ENCODE results near the gene TRAF3.

DNA sequence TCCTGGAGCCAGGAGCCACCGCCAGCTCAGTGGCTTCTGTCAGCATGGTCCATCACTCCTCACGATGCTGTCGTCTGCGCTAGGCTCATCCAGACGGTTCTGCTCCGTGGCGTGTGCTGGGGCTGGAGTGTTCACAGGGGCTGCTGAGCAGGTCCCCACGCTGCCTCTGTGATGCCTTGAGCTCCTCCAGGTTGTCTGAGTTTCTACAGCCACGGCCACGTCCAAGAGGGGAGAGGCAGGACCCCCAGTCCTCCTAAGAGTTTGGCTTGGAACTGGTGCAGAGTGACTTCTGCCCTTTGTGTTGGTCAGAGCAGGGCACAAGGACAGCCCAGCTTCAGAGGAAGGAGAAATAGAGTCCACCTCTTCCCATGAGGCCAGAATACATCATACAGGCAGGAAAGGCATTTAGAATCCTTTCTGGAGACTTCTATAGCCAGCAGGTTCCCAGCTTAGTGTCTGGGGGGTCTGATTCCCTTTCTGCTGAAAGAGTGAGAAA lies 76.9 kb upstream of the DYNC1H1 start:
- PRO-cap = no peak
- RAMPAGE, long total RNA, 3 experiments = no peak in any of the 3 experiments

DNA sequence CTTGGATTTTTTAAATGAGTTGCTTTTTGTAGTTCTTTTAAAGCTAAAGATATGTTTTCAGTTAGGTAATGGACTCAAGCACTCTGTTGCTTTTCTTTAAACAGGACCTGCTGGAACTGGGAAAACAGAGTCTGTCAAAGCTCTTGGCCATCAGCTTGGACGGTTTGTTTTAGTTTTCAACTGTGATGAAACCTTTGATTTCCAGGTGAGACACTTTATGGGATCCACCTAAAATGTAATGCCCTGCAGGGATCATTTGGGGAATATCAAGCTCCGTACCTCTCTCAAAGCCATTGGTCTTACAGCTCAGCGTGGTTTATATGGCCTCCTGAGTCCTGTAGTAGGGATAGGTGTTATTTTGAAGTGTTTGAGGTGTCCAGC lies 42.5 kb downstream of the DYNC1H1 start:
- PRO-cap = no peak
- RAMPAGE, long total RNA, 3 experiments = no peak in any of the 3 experiments

GRCh38 chr14:102042324-102042795 lies 44.5 kb downstream of the HSP90AA1 start:
- PRO-cap = no peak
- RAMPAGE, long total RNA, 3 experiments = no peak in any of the 3 experiments

DNA sequence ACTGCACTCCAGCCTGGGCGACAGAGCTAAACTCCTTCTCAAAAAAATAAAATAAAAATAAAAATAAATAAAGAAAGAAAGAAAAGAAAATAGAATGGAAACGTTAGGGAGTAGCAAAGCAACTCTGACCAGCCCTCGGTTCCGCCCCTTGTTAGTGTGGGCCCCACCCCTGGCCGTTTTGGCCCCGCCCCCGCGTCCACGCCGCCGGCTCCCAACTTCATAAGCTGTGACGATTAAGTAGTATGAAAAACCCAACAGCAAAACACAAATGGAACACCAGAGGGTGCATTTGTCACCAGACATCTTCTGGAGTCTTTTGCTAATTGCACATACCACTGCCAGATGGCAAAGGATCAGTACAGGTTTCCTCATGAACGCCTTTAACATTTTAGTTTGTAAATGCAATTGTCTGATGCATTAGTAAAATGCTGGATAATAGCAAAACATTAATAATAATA lies 23.8 kb downstream of the HSP90AA1 start:
- PRO-cap = no peak
- RAMPAGE, long total RNA, 3 experiments = no peak in any of the 3 experiments

- PRO-cap = no peak
- RAMPAGE, long total RNA, 3 experiments = no peak in any of the 3 experiments
These were observed 6.3 kb downstream of the HSP90AA1 start for GRCh38 chr14:102080112-102081463.

DNA sequence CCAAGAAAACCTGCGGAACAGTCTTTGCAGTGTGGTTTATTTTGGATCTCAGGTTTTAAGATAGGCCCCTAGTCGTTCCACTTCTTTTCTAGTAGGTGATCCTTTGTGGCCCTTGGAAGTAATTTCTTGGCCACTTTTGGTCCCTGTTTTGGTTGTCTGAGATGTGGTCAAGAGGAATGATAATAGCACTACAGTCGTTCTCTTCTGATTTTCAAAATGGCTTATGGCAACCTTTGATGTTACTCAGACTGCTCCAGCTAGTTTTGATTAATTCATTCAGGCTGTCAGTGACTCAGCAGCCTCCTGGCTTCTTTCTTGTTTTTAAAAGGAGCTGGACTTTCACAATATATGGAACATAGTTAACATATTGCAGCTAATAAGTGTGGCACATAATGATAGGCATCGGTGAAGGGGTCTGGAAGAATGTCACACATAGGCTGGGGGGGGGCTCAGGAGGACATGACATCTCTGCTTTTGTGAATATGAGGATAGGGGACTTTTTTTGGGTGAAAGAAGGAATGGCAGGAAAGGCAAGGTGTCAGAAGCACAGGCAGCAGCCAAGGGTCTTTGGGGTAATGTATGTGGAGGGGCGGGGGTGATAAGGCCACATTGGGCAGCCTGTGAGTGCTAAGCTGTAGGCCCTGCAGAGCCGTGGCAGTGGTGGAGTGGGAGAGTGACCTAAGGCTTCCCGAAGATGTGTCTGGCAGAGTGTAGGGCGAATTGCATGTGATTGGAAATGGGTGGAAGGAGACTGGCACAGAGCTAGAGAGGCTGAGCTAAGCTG lies 47.5 kb downstream of the WDR20 start:
- PRO-cap = no peak
- RAMPAGE, long total RNA, 3 experiments = no peak in any of the 3 experiments

GRCh38 chr14:102235113-102235852 lies 69.7 kb downstream of the MOK start:
- PRO-cap = no peak
- RAMPAGE, long total RNA, 3 experiments = no peak in any of the 3 experiments

GRCh38 chr14:102316689-102317767 lies 2.5 kb upstream of the ZNF839 start:
- PRO-cap = bidirectional peak, plus-strand start at chr14:102317505, minus-strand start at chr14:102317362
- RAMPAGE, long total RNA, 3 experiments = no peak in any of the 3 experiments

- PRO-cap = bidirectional peak, plus-strand start at chr14:102409087, minus-strand start at chr14:102408937
- RAMPAGE, long total RNA, 3 experiments = no peak in any of the 3 experiments
These were observed 45.9 kb downstream of the TECPR2 start for GRCh38 chr14:102408260-102409353.

- PRO-cap = bidirectional peak, plus-strand start at chr14:102498154, minus-strand start at chr14:102498066
- RAMPAGE, long total RNA, 3 experiments = no peak in any of the 3 experiments
These were observed 11.7 kb downstream of the ANKRD9 start for GRCh38 chr14:102497896-102498238.

DNA sequence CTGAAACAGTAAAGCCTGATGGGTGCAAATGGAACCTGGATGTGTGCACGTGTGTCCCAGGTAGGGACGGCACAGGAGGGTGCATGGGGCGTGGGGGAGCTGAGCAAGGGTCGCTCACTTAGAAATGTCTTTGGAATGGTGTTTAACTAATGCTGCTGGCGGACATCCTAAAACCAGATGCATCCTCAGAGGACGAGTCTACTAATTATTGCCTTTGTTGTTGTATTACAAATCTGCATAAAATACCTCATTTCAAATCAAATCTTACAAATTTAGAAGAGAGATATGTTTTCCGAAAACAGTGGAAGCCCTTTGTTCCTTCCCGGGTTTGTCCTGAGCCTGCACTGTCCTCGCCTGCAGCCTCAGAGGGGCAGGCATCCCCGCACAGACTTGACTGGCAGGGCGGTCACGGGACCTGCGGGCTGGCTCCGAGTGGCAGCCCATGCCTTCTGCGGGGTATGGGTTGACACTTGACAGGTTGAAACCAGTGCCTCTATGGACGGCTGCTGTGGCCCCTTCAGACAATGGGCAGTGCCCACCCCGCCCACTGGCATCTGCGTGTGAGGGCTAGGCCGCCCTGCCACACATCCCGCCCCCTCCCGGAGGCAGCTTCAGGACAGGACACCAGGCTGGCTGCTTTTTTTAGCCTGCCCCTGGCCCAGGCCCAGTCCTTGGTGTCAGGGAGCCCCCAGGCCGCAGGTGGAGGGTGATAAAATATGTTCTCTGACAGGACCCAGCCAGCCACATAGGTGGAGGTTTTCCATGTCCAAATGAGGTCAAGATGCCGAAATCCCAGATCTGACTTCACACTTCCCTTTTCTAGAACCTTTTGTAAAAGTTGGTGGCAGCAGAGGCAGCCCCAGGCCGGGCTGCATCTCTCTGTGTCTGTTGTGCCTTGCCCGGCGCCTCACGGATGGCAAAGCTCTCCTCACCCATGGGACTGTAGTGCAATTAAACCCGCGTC lies 10.2 kb downstream of the ANKRD9 start:
- PRO-cap = bidirectional peak, plus-strand start at position 604 of the sequence, minus-strand start at position 392 of the sequence
- RAMPAGE, long total RNA, 3 experiments = no peak in any of the 3 experiments

DNA sequence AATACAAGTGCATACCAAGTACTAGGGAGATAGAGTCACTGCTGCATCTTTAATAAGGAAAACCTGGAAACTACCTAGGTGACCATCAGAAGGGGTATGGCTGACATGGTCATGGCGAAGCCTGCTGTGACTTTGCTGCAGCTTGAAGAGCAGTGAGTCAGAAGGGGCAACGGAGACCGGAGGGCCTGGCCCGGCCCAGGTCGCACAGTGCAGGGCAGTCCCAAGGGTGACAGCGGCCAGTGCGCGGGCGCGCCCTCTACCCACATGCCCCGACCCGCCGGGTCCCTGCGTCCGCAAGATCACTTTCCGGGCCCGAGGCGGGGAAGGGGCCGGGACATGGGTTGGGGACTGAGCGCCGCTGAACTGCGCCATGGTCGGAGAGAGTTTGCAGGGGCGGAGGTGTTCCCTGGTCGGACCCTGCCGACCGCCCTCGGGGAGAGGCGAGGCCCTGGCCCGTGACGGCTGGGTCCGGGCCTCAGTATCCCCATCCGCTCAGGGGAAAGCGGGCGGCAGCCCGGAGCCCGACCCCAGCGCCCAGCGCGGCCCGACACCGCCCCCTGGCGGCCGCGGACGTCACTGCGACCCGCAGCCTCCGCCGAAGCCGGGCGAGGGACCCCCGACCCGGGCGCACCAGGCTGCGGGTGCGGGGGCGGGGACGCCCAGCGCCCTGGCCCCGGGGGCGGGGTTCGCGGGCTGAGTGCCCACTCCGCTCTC lies 7.0 kb upstream of the ANKRD9 start:
- PRO-cap = no peak
- RAMPAGE, long total RNA, 3 experiments = no peak in any of the 3 experiments

DNA sequence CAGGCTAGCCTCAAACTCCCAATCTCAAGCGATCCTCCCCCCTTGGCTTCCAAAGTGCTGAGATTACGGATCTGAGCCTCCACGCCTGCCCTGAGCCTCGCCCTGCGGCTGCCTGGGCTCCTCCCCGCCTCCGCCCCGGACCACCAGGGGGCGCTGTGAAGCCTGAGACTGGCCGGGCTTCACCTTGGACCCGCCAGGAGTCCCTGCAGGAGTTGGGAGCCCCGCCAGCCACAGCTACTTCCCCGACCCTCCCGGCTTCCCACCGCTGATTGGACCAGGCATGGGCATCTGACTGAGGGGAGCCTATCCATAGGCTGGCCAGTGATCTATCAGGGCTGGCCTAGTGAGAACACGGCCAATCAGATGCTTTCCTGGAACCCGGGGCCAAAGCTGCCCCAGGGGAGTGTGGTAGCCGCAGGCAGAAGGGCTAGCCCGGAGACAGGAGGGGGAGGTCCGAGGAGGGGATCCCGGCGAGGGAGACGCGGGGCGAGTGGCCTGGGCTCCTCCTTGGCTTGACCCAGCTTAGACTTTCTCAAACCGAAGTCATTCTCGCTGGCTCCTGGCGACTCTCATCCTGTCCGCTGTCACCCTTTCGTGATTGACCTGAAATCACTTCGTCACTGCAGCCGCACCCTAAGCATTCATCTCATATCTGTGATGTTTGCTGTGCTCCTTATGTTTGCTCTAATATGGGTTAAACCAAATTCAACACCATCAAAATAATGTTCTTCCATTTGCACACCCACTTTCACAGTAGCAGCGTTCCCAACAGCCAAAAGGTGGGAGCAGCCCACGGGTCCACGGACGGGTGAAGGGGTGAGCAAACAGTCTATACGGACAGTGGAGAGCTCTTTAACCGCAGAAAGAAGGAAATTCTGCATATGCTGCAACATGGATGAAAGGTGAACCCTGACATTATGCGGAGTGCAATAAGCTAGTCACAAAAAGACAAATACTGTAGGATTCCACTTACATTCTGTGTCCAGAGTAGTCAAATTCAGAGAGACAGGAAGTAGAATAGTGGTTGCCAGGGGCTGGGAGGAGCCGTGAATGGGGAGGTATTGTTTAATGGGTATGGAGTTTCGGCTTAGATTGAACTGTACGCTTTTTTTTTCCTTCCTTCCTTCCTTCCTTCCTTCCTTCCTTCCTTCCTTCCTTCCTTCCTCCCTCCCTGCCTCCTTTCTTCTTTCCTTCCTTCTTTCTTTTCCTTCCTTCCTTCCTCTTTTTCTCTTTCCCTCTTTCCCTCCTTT lies 15.4 kb upstream of the ANKRD9 start:
- PRO-cap = bidirectional peak, plus-strand start at position 376 of the sequence, minus-strand start at position 157 of the sequence
- RAMPAGE, long total RNA, 3 experiments = no peak in any of the 3 experiments

DNA sequence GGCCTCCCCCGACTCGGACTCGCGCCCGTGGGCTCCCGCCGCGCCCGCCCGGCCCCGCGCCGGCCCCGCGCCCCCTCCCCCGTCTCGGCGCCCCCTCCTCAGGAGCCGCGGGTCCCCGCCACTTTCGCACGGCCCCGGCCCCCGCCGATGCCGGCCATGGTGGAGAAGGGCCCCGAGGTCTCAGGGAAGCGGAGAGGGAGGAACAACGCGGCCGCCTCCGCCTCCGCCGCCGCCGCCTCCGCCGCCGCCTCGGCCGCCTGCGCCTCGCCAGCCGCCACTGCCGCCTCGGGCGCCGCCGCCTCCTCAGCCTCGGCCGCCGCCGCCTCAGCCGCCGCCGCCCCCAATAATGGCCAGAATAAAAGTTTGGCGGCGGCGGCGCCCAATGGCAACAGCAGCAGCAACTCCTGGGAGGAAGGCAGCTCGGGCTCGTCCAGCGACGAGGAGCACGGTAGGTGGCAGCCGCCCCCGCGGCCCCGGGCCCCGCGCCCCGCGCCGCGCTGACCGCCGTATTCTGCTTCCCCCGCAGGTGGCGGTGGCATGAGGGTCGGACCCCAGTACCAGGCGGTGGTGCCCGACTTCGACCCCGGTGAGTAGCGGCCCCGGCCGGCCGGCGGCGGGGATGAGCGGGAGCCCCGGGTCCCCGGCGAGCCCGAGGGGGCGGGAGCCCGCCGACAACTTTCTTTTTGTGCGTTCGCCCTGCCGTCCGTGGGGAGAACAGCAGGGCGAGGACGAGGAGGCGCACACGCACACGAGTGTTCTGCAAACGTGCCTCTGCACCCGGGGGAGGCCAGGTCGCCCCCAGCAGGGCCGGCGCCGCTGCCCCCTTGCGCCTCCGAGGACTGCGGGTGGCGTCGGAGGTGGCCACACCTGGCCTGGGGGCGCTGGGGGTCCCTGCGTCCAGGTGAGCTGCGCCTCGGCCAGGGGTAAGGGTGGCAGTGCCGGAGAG lies 564 bp downstream of the RCOR1 start:
- PRO-cap = no peak
- RAMPAGE, long total RNA, 3 experiments = no peak in any of the 3 experiments

GRCh38 chr14:102630095-102631173 lies 38.0 kb downstream of the RCOR1 start:
- PRO-cap = no peak
- RAMPAGE, long total RNA, 3 experiments = no peak in any of the 3 experiments

DNA sequence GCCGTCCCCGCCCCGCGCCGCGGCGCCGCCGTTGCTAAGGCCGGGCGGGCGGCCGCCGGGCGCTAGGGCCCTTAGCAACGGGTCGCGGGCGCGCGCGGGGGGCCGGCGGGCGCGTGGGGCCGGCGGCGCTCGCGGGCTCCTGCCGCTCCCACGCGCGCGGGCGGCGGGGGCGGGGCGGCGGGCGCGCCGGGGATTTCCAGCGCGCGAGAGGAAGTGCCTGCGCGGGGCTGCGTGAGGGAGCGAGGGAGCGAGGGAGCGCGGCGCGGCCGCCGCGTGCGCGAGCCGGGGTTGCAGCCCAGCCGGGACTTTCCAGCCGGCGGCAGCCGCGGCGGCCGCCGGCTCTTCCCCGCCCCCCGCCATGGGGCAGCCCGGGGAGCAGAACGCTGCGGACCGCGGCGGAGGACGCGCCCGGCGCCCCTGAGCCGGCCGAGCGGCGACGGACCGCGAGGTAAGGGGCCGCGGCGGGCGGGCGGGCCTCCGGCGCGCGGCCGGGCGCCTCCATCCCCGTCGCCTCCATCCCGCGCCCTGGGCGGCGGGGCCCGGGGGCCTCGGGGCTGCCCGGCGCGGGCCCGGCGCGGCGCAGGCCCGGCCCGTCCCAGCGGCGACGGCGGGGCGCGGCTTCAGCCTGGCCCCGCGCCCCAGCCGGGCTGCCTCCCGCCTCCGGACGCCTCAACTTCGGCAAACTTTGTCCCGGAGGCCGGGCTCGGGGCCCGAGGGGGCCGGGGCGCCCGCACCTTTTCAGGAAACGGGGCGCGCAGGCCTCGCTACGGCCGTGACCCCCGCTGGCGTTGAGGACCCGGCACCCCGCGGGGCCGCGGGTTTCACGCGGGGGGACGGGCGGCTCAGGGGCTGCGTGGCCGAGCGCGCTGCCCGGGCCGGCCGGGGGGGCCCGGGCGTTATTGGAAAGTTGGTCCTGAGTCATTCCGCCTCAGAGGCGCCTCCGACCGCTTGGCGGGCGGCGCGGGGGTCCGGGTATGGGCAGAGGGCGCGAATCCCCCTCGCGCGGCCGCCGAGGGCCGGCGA lies at the start of gene TRAF3:
TSS of gene TRAF3 (plus strand) at position 222 of the 1,023 bp plus-strand sequence.
- PRO-cap = bidirectional peak, plus-strand start at position 222 of the sequence, minus-strand start at position 33 of the sequence
- RAMPAGE, long total RNA, 3 experiments = no peak in any of the 3 experiments

GRCh38 chr14:102778251-102778770 lies 1.1 kb downstream of the TRAF3 start:
- PRO-cap = no peak
- RAMPAGE, long total RNA, 3 experiments = no peak in any of the 3 experiments

GRCh38 chr14:102800136-102800592 lies 22.9 kb downstream of the TRAF3 start:
- PRO-cap = no peak
- RAMPAGE, long total RNA, 3 experiments = no peak in any of the 3 experiments

- PRO-cap = no peak
- RAMPAGE, long total RNA, 3 experiments = no peak in any of the 3 experiments
These were observed 45.2 kb downstream of the TRAF3 start for GRCh38 chr14:102822321-102822991.

- PRO-cap = no peak
- RAMPAGE, long total RNA, 3 experiments = no peak in any of the 3 experiments
These were observed 714 bp downstream of the AMN start for GRCh38 chr14:102923194-102923560.

Data from gastrocnemius medialis (tissue), 3 donors.